Heart right ventricle (tissue), 2 donors: ENCODE data around the gene LRIT3.

- PRO-cap, 2 experiments = no peak in any of the 2 experiments
Measured at GRCh38 chr4:104930691-104931196, 215.9 kb upstream of the TET2 start.

- PRO-cap, 2 experiments = peak in 1 of 2 experiments; most common plus-strand start chr4:105146468 (in 1)
Measured at GRCh38 chr4:105145732-105146590, 715 bp upstream of the TET2 start.

DNA sequence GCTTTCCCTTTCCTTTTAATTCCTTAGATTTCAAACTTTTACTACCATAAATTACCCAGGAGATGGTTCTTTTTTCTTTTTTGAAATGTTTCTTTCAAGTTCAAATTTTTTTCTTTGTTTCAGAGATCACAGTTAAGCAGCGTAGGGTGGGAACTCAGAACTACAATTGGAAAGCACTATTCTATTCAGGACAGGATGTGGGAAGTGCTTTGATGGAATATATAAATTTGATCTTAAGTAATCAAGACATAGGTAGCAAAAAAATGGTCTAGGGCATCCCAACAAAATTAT is 72.5 kb downstream of the NPNT start:
- PRO-cap, 2 experiments = peak in 1 of 2 experiments; most common minus-strand start position 168 of the sequence (in 1)

- PRO-cap, 2 experiments = peak in 2 of 2 experiments; most common plus-strand start chr4:107997599 (in 1); most common minus-strand start chr4:107997499 (in 1)
Measured at GRCh38 chr4:107997076-107997894, 7.6 kb downstream of the HADH start.

DNA sequence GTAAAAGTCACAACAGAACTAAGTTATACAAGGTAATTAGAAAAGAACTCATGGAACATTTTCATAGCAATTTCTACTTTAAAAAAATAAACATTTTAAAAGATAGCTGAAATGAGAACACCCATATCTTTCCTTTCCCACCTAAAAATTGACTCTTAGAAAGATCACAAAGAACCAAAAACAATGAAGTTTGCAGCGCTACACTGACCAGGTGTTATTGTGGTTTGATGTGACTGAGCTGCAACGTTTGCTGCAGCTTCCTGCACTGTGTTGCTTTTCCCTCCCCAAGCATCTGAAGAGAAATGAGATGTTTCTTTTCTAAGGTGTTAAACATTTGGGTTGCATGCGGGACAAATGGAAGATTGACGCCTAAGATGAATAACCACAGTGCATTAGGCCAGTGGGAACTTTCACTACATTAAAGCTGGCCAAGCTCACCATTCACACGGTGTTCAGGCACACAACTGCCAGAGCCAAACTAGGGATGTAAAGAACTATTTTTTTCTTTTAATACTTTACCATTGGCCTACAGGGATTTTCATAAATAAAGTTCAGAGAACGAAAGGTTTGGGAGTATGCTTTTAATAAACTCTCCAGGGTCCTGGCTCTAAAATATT is 8.9 kb downstream of the LEF1 start:
- PRO-cap, 2 experiments = no peak in any of the 2 experiments

GRCh38 chr4:108560394-108561264 is 59.7 kb upstream of the RPL34 start:
- PRO-cap, 2 experiments = peak in 1 of 2 experiments; most common plus-strand start chr4:108560836 (in 1); most common minus-strand start chr4:108560701 (in 1)

DNA sequence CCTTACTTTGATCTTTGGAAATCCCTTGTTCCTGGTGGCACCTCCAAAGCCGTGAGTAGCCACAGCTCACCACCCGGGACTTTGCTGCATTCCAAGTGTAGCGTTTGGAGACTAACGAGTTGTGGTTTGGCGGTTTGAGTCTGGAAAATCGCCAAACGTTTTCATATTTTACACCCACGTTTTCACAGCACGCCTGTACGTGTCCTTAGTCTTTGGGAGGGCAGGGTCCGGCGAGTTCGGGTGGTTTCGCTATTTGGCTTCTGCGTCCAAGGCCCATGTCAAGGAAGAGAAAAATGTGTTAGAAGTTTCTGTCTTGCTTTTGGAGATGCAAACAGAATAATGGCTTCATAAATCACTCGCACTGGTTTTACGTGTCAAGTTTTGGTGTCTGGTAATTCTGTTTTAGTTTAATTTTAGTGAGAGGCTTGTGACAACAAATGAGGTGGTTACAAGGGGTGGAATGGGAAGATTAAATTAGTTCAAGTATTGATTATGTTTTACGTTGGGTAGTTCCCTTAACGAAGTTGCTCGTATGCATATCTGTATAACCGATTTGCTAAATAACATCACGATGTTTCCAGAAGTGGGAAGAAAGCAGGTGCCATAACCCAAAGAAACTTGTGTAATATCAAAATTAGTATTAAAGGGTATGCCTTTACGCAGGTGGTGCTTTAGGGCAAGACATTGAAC is 520 bp downstream of the RPL34 start:
- PRO-cap, 2 experiments = no peak in any of the 2 experiments

DNA sequence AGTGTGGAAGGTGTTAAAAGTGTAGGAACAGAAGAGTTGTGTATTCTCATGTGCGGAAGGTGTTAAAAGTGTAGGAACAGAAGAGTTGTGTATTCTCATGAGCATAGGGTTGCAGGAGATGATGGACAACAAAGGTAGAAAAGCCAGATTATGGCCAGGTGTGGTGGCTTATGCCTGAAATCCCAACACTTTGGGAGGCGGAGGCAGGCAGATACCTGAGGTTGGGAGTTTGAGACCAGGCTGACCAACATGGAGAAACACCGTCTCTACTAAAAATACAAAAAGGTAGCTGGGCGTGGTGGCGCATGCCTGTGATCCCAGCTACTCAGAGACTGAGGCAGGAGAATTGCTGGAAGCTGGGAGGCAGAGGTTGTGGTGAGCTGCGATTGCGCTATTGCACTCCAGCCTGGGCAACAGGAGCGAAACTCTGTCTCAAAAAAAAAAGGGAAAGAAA is 2.5 kb downstream of the RPL34 start:
- PRO-cap, 2 experiments = no peak in any of the 2 experiments

DNA sequence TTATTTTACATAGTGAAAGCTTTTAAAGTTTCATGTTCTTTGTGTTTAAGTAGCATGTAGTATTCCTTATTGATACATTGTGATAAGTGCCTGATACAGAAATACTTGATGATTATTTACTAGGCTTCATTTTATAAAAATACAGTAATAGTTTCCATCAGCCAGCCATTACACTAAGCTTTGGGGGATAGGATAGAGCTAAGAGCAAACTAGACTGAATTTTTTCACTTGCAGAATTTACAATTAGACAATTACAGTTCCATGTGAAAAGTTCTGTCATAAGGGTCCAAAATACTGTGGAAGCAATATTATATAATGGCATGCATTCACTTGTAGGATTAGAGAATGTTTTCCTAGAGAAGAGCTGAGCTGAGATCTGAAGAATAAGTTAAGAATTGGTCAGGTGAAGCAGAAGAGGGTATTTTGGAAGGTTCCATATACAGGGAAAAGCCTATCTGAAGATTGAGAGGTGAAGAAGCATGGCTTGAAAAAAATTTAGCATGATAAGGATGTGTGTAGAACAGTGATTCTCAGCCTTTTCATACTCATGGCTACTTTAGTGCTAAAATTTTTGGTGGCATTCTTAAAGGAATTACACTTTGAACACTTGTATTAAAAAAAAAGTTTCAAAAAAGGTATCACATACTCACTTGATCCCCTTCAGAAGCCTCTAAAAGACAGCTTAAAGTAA is 13.3 kb downstream of the SEC24B start:
- PRO-cap, 2 experiments = no peak in any of the 2 experiments

GRCh38 chr4:109847675-109848273 is at the start of gene LRIT3:
Gene LRIT3, plus strand, starts transcription at chr4:109848107.
- PRO-cap, 2 experiments = no peak in any of the 2 experiments

DNA sequence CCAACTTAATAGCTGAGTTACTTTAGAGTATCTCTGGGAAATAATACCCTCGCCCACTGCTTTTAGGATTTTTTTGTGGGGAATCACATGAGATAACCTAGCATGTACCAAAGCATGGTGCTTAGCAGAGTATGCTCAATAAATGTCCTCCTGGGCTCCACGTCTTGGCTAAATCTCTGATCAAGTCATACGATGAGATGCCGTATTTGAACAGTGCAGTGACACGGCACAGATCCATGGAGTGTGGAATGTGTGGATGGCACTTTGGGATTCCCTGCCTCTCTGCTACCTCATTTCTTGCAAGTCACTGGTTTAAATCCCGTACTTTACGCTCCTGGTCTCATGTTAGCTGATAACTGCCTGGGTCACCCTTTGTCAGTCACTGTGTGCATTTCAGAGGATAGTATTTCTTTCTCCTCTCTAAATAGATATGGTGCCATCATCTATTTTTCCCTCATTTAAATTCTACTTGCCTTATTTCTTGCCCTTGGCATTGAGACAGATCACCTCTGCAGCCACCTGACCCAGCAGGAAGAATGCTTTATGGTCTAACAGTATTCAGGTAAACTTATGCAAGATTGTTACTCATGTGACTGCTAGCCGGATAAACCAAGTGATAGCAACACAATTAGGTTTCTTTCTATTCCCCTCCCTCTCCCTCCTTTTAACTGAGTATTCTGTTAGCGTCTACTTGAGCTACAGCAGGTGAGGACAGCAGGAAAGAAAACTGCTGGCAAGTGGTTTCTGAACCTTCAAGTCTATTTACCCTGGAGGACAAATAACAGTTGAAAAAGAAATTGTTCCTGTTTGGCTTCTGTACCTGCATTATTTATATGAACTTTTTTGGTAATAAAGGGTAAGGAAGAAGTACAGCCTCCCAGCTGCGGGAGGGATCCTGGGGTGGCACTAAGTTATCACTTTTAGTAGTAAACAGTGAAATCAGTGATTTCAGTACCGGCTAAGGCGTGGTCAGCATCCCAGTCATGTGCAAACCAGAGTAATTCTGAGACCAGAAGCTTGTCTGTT is 2.9 kb downstream of the EGF start:
- PRO-cap, 2 experiments = no peak in any of the 2 experiments

DNA sequence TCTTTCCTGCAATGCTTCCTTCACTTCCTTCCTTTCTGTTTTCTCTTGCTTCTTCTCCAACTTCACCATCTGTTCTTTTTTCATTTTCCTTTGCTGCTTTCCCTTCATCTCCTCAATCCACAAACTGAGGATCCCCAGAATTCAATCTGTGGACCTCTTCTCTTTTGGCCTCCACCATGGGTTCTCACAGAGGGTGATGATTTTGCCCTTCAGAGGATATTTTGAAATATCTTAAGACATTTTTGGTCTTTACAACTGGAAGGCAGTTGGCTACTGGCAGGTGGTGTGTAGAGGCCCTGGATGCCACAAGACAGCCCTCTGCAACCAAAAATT is 81.6 kb downstream of the ELOVL6 start:
- PRO-cap, 2 experiments = no peak in any of the 2 experiments

GRCh38 chr4:110193578-110194454 is 4.6 kb downstream of the ELOVL6 start:
- PRO-cap, 2 experiments = peak in 1 of 2 experiments; most common plus-strand start chr4:110194046 (in 1)

GRCh38 chr4:110479879-110480541 is 4.1 kb downstream of the ENPEP start:
- PRO-cap, 2 experiments = no peak in any of the 2 experiments

DNA sequence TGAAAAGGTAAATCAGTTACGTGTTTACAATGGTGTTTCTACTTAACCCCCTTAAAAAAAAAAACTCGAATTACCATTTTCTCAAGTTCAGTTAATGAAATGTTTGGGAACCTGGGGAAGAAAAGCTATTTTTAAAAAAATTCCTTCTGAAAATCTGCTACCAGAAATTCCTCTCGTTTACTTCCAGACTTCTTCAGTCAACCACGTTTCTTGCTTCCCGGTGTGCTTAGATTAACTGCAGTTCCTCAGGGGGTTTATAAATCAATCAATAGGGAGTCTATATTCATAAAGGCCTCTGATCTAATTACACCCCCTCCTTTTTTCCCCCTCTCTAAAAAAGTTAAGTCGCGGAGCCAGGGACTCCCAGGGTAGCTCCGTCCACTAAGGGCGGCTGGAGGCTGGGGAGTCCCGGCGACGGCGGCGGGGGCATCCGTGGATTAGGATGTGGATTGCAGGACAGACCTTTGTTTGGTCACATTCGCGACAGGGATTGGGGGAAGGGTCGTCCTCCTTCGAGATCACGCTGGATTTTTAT is 8.8 kb downstream of the PITX2 start:
- PRO-cap, 2 experiments = no peak in any of the 2 experiments

GRCh38 chr4:110615271-110616619 is 7.1 kb downstream of the PITX2 start:
- PRO-cap, 2 experiments = no peak in any of the 2 experiments

DNA sequence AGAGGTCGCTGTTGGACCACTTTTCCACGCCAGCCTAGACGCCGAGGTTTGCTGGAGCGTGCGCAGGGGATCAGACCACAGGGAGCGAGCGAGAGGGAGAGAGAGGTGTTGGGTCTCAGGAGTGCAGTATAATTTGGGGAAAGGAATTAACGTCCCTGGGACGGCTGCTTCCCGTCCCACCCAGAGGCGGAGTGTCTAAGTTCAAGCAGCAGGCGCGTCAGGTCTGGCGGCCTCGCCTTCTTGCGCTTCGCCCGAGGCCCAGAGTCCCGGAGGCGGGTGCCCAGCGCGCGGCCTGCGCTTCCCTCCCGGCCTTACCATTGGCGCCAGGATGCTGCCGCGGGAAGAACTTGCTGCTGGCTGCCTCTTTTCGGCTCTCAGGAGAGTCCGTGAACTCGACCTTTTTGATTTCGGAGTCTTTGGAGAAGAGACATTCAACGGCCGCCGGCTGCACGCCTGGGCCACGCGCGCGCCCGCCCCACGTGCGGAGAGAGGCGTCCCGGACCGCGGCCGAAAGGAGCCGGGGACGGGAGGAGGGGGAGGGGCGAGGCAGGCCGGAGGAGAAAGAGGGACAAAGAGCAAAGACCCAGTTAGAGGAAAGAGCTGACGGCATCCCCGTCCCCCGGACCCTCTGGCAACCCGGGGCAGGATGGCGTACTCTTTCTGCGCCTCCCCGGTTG is 9.3 kb upstream of the PITX2 start:
- PRO-cap, 2 experiments = no peak in any of the 2 experiments

DNA sequence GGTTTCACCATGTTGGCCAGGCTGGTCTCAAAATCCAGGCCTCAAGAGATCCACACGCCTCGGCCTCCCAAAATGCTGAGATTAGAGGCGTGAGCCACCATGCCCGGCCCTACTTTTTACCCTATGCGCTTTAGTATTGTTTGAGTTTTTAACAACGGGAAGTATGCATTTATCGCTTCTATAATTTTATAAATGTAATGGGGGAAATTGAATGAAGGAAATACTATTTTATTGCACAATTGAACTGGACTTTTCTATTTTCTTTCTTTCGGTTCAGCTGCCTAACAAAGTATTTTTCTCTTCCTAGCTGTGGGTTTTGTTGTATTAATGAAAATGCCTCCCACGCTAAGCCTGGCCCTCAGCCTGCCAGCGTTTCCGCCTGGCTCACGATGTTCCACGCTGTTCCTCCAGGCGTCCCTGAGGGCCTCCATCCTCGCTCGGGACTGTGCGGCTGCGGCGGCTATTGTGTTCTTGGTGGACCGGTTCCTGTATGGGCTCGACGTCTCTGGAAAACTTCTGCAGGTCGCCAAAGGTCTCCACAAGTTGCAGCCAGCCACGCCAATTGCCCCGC is 104.5 kb downstream of the NEUROG2 start:
- PRO-cap, 2 experiments = no peak in any of the 2 experiments

DNA sequence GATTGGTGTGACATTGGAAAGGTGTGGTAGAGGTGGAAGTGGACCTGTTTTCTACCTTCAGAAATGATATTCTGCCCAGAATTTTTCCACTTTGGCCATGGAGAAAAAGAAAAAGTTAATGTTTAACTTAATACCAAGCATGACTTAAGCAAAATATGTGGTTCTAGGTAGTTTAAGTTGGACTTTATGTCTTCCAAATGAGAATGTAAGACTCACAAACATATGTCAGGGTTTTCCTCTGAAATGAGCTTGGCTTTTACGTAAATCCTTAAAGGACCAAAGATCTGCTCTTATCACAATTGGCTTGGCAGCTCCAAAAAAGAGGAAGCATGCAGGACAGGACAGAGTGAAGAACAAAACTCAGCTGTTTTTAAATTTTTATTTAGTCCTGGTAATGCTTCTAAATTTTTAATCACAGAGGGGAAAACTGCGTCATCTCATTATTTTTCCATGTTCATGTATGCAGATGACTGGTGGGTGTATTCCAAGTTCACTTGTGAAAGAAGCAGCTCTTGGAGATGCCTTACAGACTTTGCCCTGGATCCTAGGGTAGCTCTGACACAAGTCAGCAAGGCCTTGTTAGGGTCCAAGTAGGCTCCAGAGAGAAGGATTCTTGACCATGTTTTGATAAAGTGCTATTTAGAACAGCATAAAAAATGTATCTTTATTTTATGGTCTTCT is 98.2 kb downstream of the ANK2 start:
- PRO-cap, 2 experiments = no peak in any of the 2 experiments

- PRO-cap, 2 experiments = no peak in any of the 2 experiments
Measured at GRCh38 chr4:113453226-113453664, 308.3 kb downstream of the CAMK2D start.